Hepatocyte (in vitro differentiated cells and primary cell): ENCODE results near the genes GOLGA8Q and CHRNA7.

- RAMPAGE, long total RNA = no peak
- RRBS = no CpG with 5 or more reads among the region's 3 CpGs
Observed at GRCh38 chr15:30552011-30552274, at the start of gene GOLGA8Q. TSS of gene GOLGA8Q (plus strand) at chr15:30552050.

DNA sequence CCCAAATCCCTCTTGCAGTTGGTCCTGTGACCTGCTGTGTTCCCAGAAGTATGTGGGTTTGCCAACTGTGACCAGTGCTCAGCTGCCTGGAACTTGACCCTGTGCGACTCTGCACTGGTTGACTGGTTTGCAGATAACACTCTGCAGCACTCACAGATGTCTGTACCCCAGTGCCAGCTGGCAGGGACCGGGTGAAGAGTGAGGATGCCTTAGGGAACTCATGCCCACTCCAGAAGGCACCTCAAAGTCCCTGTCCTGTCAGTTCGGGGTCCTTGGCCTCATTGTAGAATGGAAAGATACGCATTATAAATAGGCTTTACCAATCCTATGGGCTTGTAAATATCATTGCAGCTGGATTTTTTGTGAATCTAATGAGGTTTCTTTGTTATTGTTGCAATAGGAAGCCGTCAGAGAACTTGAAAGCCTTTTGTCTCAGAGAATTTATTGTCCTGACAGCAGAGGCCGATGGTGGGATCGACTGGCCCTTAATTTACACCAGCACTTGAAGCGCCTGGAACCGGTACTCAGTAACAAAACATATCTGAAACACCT is 18.2 kb downstream of the FAN1 start:
- RAMPAGE, long total RNA = no peak
- RRBS = no CpG with 5 or more reads among the region's 9 CpGs

DNA sequence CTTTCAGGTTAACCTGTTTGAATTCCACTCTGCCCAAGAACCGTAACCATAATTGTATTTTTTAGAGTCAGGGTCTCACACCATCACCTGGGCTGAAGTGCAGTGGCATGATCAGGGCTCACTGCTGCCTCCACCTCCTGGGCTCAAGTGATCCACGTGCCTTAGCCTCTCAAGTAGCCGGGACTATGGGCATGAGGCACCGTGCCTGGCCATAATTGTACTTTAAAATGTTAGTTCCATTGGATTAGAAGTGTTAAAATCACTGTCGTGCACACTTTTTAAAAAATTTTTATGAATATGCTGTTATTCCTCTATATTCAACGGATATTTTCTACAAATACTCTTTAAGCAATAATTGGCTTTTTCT is 1.1 kb upstream of the MTMR10 start:
- RAMPAGE, long total RNA = no peak
- RRBS = no CpG with 5 or more reads among the region's 6 CpGs

DNA sequence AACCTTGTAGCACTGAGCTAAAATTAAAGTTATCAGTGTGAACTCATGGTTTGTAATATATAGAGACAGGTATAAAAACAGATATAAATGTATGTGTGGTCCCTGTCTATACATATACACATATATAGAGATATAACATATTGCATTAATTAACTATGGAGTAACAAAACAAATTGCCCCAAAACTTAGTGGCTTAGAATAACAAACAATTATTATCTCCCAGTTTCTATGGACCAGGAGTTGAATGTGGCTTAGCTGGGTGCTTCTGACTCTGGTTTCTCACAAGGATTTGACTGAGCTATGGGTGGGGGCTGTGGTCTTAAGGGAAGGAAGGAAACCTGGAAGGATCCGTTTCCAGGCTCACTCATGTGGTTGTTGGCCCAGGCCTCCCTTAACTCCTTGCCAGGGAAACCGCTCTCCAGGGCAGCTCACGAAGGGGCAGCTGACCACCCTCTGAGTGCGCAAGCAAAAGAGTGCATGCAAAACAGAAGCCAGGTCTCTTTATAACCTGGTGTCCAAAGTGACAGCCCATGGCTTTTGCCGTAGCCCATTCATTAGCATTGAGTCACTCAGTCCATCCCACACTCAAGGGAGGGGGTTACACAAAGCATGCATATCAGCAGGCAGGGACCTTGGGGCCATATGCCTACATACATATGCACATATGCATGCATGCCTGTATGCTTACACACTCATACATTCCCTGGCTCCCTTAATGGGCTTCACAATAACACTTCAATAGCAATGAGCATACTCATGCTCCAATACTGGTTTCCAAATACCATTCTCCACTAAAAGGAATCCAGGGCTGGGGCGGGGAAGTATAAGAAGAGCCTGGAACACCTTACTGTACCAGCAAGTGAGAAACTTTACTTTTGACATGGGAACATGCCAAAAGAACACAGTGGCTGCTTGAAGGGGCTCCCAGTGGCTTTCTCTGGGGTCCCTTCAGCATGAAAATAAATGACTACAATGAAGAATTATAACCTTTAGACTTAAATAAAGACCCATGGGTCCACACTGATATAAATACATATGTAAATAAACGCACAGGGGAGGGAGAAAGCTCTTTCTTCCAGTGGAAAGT is 22.1 kb downstream of the TRPM1 start:
- RAMPAGE, long total RNA = no peak
- RRBS = no CpG with 5 or more reads among the region's 7 CpGs

DNA sequence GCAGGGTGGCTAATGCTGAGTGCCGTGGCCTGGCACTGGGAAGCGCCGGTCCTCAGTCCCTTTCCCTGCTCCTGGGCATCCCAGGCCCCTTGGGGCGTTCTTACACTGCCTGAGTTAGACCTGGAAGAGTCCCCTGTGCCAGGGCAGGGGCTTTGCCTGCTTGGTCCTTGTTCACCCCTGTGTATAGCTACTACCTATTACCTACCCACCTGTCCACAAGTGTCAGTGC is 110.0 kb upstream of the KLF13 start:
- RAMPAGE, long total RNA = no peak
- RRBS = no CpG with 5 or more reads among the region's 4 CpGs

DNA sequence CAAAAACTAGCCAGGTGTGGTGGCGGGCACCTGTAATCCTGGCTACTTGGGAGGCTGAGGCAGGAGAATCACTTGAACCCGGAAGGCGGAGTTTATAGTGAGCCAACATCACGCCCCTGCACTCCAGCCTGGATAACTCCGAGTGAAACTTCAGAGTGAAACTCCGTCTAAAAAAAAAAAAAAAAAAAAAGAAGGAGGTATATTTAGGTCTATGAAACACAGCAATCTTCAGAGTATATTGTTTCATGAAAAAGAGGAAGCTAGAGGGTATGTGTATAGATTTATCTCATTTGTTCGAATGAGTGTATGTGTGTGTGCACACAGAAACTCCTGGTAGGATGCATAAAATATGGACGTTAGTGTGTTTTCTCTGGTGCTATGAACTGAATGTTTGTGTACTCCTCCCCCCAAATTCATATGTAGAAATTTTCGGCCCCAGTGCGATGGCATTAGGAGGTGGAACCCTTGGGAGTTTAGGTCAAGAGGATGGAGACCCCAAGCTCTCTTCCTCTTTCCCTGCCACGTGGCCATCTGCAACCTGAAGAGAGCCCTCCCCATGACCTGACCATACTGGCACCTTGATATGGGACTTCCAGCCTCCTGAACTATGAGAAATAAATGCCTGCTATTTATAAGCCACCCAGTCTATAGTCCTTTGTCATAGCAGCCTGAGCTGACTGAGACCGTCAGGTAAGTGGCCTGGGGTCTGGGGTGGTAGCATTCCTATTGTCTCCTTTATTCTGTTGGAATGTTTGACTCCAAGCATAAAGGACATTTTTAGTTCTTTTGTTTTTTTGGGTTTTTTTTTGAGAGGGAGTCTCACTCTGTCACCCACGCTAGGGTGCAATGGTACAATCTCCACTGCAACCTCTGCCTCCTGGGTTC is 98.5 kb upstream of the KLF13 start:
- RAMPAGE, long total RNA = no peak
- RRBS = no CpG with 5 or more reads among the region's 13 CpGs

GRCh38 chr15:31254668-31254924 is 72.0 kb upstream of the KLF13 start:
- RAMPAGE, long total RNA = no peak
- RRBS = no CpG with 5 or more reads among the region's 5 CpGs

- RAMPAGE, long total RNA = no peak
- RRBS = 54% methylated on average over 5 of the region's 33 CpGs
Observed at GRCh38 chr15:31265749-31266920, 60.5 kb upstream of the KLF13 start.

- RAMPAGE, long total RNA = no peak
- RRBS = no CpG with 5 or more reads among the region's 4 CpGs
Observed at GRCh38 chr15:31303505-31303704, 23.2 kb upstream of the KLF13 start.

- RAMPAGE, long total RNA = no peak
- RRBS = 2% methylated on average over 85 of the region's 116 CpGs
Observed at GRCh38 chr15:31325464-31326547, 829 bp upstream of the KLF13 start.

GRCh38 chr15:31327546-31327742 is 809 bp downstream of the KLF13 start:
- RAMPAGE, long total RNA = no peak
- RRBS = 2% methylated on average over 12 of the region's 30 CpGs

DNA sequence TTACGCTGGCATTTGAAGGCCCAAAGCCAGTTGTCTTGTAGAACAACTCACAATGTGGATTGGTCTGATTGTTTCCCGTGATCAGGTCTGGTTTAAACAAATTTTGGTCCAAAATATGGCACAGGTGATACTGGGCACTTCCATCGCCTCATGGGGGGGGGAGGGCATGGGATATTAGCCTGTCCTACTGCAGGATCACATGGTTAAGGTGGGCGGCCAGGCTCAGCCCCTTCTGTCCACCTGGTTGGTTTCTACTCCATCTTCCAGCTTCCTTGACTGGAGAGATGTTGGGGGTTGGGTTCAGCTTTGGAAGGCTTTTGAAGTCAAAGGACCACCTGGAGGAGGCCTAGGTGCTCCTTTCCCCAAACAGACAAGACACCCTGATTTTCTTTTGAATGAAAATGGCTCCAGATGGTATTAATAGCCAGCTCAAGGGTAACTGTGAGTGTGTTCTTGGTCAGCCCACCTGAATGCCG is 7.2 kb downstream of the KLF13 start:
- RAMPAGE, long total RNA = no peak
- RRBS = no CpG with 5 or more reads among the region's 5 CpGs

GRCh38 chr15:31339546-31340450 is 13.2 kb downstream of the KLF13 start:
- RAMPAGE, long total RNA = no peak
- RRBS = no CpG with 5 or more reads among the region's 15 CpGs

DNA sequence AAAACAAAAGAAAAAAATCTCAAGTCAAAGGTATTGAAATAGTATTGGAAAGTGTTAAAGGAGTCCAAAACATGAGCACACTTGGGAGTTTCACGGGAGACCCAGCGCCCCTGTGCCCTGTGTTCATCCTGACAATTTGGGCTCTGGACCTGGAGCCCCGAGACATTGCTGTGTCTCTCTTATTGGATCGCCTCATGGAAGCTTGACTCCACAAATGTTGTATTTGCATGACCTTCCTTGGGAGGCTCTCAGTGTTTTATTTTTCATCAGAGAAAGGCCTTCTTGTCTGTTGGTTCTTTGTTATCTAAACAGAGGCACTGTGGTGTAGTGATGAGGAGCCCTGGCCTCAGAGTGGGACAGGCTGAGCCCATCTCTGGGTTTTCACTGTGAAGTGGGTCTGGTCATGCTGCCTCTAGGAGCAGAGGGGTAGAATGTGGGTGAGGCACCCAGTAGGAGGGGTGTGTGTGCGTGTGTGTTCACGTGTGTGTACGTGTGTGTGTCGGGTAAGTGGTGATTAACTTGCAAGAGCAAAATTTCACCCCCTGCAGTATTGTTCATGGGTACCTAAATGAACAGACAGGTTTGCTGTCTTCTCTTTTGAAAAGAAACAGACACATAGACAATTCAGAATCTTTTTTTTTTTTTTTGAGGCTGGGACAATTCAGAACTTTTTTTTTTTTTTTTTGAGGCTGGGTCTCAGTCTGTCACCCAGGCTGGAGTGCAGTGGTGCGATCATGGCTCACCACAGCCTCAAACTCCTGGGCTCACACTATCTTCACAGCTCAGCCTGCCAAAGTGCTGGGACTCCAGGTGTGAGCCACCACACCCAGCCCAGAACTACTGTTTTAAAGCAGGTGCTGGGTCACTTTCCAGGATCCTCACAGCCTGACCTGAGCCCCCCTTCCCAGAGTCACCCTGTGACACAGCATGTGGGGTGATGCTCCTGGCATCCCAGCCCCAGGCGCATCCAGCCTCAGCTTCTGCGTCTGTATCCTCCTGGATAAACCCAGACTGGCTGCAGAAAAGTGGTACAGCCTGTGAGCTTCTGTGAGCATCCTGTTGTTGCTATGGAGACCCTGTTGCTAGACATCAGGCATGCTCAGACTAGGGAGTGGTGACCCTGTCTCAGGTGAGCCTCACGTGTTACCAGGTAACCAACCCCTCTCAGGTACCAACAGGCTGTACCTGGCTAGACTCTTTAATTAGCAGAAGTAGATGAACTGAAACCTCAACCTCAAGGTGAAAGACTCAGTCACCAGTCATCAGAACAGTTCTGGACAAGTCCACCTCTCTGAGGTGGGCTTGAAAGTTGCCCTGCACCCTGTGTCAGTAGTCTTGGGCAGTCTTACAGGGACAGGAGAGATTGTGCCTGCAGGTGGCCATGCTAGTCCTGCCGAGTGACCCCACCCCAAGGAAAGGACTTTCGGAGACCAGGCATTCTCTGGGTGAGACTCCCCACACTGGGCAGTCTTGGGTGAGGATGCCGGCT is 14.8 kb downstream of the KLF13 start:
- RAMPAGE, long total RNA = no peak
- RRBS = no CpG with 5 or more reads among the region's 15 CpGs

GRCh38 chr15:31344687-31345616 is 18.3 kb downstream of the KLF13 start:
- RAMPAGE, long total RNA = no peak
- RRBS = no CpG with 5 or more reads among the region's 17 CpGs

GRCh38 chr15:31391336-31392666 is 65.2 kb downstream of the KLF13 start:
- RAMPAGE, long total RNA = no peak
- RRBS = 1% methylated on average over 22 of the region's 104 CpGs

- RAMPAGE, long total RNA = no peak
- RRBS = no CpG with 5 or more reads among the region's 13 CpGs
Observed at GRCh38 chr15:31527085-31527720, 200.6 kb downstream of the KLF13 start.

- RAMPAGE, long total RNA = no peak
- RRBS = 2% methylated on average over 46 of the region's 72 CpGs
Observed at GRCh38 chr15:32030199-32030803, at the start of gene CHRNA7. TSS of gene CHRNA7 (plus strand) at chr15:32030515.

GRCh38 chr15:32536468-32537116 is 78.7 kb upstream of the ARHGAP11A start:
- RAMPAGE, long total RNA = no peak
- RRBS = no CpG with 5 or more reads among the region's 68 CpGs

GRCh38 chr15:33068569-33069068 is 125.9 kb downstream of the FMN1 start:
- RAMPAGE, long total RNA = no peak
- RRBS = no CpG with 5 or more reads among the region's 6 CpGs